ENCODE measurements around a stretch of chr3.

GRCh38 chr3:48328997-48329334 lies 4.5 kb downstream of the SPINK8 start:
- PRO-cap = no peak

DNA sequence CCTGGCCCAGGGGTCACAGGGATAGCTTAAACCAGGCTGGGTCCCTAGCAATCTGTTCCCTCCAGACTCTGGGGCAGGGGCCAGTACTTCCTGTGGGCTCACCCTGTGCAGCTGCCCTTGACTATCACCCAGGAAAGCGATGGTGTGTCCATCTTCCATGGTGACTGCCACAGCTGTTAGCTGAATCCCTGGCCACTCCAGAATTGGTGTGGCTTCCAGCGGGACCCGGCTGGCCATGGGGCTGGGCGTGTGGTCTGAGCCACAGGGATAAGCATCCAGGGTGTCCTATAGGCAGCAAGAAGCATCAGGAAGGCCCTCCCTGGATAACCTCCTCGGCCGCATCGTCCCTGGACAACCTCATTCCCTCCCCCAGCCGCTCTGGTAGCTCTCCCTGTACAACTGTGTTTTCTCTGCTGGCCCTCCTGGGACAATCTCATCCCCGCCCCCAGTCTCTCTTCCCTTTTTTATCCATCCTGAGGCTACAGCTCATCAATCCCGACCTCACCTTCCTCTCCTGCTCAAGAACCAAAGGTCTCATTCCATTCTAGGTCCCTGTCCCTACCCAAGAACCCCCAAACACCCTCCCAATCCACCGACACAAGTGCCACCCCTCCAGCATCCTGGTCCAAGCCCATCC lies 7.1 kb downstream of the PLXNB1 start:
- PRO-cap = no peak

- PRO-cap = no peak
Measured at GRCh38 chr3:48434375-48434994, 4.6 kb upstream of the PLXNB1 start.

- PRO-cap = no peak
Measured at GRCh38 chr3:48500904-48501526, 3.0 kb downstream of the SHISA5 start.

DNA sequence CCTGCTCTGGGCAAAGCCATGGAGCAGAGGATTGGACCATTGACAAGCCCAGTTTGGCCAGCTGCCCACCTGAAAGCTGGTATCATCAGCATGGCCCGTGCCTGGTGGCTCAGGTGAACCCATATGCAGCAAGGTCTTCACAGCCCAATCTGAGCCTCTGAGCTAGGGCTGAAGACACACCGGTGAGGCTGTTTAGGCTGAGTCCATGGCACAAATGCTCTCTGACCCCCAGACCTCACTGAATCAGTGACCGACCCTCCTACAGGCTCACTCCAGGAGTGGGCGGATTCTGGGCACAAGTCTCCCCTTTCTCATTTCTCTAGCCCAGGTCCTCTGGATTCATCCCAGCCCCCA lies 971 bp downstream of the SHISA5 start:
- PRO-cap = no peak

DNA sequence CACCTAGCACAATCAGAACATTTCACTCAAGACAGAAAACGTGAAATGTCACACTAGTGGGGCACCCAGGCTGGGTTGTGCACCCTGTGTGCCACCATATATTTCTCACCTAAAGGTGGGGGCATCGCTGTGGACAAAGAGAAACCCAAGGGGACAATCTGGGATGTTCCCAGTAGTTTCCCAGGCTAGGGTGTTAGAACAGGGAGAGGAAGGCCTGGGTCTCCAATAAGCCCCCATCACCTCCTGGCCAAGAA lies 903 bp upstream of the SHISA5 start:
- PRO-cap = no peak

DNA sequence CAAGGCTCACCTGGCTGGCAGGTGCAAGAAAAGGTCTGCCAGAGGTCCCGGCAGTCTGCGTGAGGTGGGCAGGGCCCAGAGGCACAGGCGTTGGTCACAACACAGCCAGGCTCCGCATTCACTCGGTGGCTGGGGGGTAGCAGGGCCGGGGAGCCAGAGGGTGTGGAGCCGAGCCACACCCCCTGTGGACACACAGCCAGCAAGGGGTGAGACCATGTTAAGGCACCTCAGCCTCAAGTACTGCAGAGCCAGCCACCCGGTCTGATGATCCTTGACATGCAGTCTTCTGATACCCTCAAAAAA lies 10.9 kb downstream of the CELSR3 start:
- PRO-cap = no peak

- PRO-cap = no peak
Measured at GRCh38 chr3:48656905-48657321, 5.8 kb downstream of the CELSR3 start.

DNA sequence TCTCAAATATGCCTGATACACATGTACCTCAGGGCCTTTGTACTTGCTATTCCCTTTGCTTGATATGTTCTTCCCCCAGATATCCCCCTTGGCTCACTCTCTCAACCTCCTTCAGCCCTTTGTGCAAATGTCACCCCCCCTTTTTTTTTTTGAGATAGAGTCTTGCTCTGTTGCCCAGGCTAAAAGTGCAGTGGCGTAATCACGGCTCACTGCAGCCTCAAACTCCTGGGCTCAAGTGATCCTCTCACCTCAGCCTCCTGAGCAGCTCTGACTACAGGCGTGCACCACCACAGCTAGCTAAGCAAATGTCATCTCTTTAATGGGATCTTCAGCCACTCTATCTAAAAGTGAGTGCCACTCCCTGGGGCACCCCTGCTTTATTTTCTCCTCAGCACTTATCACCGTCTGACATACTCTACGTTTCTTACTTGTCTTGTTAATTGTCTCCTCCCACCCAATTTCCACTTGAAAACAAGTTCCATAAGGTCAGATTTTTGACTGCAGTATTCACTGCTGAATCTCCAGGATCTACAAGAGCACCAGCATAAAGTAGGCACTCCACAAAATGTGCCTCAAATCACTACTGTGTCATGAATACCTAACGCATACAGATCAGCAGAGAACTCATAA lies 14.6 kb downstream of the IP6K2 start:
- PRO-cap = no peak

GRCh38 chr3:48726323-48726615 lies 9.2 kb upstream of the IP6K2 start:
- PRO-cap = no peak

DNA sequence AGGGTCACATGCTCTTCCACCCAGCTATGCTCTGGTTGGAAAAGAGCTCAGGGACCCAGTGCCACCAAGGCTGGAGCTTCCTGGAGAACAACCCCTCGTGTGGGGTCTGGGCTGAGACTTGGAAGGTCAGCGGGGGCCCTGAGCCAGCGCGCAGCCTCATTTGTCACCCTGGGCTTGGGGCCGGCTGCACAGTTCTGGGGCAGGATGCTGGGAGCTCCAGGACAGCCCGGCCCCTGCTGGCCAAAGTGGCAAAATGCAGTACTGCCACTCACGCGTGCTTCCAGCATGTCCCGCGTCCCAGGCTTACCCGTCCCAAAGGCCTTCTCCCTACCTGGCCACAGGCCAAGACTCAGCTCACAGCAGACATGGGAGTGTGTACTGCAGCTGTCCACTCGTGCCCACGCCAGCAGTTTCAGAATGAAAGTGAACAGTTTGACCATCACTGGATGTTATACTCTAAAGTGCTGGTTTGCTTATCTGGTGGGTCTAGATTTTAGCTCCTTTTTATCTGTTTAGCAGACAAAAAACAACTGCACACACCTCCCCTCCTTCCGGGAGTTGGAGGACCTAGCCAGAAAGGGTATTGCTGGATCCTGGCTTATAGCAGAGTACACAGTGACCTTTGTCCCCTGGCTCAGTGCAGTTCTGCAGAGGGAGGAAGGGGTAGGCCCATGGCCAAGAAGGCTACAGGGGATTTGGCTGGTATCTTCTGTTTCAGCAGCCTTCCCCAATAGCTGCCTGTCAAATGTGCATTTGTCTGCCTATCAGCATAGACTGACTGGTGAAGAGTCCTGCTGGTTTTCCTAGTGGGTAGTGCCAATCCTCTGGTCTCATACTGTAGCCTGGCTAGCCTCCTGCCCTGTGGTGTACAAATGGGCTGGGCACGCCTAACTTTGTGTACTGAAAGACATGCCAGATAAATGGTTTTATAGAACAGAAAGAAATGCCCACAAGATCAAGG lies 23.1 kb upstream of the IP6K2 start:
- PRO-cap = unidirectional peak, minus-strand start at position 196 of the sequence

- PRO-cap = no peak
Measured at GRCh38 chr3:48747239-48748562, 30.7 kb upstream of the IP6K2 start.

GRCh38 chr3:48897237-48898240 lies 1.1 kb downstream of the SLC25A20 start:
- PRO-cap = no peak

DNA sequence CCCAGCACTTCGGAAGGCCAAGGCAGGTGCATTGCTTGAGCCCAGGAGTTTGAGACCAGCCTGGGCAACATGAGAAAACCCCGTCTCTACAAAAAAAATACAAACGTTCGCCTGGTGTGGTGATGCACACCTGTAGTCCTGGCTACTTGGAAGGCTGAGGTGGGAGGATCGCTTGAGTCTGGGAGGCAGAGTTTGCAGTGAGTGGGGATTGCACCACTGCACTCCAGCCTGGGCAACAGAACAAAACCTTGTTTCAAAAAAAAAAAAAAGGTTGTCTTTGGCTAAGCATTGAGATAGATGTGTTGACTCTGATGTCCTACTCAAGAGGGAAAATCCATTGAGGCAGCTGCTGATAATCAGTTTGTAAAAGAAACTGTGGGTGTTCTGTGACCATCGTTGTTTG lies 9.0 kb upstream of the P4HTM start:
- PRO-cap = no peak

- PRO-cap = no peak
Measured at GRCh38 chr3:49162216-49163067, 3.7 kb downstream of the CCDC71 start.

- PRO-cap = bidirectional peak, plus-strand start at chr3:49199525, minus-strand start at chr3:49199292
Measured at GRCh38 chr3:49198903-49199388, 352 bp upstream of the IHO1 start.

DNA sequence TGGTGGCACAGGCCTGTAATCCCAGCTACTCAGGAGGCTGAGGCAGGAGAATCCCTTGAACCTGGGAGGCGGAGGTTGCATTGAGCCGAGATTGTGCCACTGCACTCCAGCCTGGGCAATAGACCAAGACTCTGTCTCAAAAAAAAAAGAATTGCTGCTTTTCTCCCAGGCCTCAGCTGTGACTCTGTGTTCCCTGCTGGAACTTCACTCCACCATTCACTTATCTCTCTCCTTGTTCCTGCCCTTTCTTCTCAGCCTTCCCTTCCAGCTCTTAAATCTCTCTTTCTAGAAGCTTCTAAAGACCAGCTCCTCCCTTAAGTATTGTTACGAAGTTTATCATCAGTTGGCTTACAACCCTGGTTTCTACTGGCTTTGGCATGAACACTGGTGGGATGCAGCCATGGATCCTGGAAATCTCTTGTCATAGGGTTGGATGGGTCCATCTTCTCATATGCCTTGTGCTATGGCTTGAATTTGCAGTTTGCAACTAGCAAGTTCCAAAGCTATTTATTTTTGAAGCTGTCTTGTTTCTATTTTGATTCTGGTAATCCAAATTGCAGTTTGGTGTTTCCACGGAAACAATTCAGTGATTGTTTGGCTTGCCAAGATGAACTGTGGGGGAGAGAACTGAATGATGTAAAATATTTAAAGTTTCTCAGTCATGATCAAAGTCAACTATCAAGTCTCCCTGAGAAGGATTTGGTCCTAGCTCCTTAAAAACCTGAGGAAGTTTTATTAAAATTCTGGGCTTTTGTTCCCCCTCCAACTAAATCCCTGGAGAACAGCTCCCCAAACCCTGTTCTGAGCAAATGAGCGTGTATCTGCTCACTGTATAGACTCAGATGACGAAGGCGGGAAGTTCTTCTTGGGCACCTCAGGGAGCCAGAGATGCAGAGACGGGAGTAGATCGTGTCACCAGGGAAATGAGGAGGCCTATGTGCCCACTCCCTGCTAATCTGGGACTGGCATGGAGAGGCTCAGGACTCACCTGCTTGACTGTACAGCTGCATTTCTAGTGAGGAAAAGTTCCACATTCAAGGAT lies 10.3 kb downstream of the C3orf62 start:
- PRO-cap = no peak

- PRO-cap = no peak
Measured at GRCh38 chr3:49362419-49362643, 4.2 kb upstream of the GPX1 start.

DNA sequence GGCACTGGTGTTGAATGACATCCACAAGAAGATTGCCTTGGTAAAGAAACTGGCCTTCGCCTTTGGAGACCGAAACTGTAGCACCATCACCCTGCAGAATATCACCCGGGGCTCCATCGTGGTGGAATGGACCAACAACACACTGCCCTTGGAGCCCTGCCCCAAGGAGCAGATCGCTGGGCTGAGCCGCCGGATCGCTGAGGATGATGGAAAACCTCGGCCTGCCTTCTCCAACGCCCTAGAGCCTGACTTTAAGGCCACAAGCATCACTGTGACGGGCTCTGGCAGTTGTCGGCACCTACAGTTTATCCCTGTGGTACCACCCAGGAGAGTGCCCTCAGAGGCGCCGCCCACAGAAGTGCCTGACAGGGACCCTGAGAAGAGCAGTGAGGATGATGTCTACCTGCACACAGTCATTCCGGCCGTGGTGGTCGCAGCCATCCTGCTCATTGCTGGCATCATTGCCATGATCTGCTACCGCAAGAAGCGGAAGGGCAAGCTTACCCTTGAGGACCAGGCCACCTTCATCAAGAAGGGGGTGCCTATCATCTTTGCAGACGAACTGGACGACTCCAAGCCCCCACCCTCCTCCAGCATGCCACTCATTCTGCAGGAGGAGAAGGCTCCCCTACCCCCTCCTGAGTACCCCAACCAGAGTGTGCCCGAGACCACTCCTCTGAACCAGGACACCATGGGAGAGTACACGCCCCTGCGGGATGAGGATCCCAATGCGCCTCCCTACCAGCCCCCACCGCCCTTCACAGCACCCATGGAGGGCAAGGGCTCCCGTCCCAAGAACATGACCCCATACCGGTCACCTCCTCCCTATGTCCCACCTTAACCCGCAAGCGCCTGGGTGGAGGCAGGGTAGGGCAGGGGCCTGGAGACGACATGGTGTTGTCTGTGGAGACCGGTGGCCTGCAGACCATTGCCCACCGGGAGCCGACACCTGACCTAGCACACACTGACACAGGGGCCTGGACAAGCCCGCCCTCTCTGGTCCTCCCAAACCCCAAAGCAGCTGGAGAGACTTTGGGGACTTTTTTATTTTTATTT lies 21.6 kb upstream of the BSN start:
- PRO-cap = no peak

- PRO-cap = no peak
Measured at GRCh38 chr3:49533593-49534209, 20.6 kb upstream of the BSN start.